ENCODE measurements around a stretch of chr17.

DNA sequence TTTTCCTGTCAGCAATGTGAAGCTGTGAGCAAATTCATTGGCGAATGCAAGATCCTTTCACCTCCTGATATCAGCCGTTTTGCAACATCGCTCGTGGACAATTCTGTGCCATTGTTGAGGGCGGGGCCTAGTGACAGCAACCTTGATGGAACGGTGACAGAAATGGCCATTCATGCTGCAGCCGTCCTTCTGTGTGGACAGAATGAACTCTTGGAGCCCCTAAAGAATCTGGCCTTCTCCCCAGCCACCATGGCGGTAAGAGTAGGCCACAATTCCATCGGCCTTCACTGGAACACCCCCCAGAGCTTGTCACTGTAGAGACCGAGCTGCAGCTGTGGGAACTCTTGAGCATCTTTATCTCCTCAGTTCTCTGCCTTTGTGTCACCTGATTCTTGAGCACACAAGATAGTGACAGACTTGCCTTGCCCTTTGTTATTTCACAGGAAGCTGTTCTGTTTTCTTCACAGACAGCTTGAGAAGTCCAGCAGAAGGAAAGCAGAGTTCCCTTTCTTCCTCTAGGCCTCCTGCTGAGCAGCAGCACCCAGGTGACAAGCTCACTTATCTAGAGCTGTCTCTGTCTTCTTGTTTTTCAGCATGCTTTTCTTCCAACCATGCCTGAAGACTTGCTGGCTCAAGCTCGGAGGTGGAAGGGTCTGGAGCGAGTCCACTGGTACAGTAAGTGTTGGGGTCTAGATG is 38.5 kb upstream of the ENDOV start:
- PRO-cap = no peak
- RAMPAGE, long total RNA, 4 experiments = start-site peak on the minus strand in 1 of 4 experiments, centred at position 327 of the sequence, 9 reads per replicate

- PRO-cap = no peak
- RAMPAGE, long total RNA, 4 experiments = no peak in any of the 4 experiments
Observed at GRCh38 chr17:80381540-80382160, 33.3 kb upstream of the ENDOV start.

DNA sequence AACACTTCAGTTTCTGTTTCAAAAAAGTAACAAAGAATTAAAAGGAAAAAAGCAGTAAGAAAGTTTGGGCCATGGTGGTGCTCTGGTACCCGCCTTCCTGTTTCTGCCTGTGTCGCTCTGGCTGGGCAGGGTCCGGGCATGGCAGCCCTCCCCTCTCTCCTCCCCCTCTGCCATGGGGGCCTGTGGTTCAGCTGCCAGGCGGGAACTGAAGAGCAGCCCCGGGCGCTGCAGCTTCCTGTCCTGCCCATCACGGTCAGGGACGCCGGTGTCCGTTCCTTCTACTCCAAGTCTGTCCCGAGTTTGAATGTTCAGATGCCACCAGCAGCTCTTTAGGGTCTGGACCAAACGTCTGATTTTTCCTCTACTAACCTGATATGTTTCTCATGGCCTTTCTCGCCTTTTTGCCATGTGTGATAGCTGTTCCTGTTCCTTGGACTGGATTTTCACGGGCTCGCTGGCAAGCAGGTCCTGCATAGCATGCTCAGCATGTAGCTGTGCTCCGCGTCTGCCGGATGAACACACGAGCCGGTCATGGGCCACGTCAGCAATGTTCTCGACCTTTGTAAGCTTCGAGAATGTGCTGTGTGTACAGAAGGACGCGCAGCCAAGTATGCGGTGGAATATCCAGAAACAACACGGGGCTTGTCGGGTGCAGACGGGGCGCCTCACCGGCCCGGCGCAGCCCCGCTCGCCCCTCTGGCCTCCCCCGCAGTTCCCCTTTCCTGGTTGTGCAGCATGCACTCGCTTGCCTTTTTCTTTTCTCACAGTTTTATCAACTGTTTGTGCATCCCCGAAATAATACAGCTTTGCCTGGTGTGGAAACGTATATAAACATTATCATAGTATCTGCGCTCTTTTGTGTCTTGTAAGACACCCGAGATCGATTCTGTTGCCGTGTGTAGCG is 42.1 kb downstream of the RPTOR start:
- PRO-cap = no peak
- RAMPAGE, long total RNA, 4 experiments = no peak in any of the 4 experiments

DNA sequence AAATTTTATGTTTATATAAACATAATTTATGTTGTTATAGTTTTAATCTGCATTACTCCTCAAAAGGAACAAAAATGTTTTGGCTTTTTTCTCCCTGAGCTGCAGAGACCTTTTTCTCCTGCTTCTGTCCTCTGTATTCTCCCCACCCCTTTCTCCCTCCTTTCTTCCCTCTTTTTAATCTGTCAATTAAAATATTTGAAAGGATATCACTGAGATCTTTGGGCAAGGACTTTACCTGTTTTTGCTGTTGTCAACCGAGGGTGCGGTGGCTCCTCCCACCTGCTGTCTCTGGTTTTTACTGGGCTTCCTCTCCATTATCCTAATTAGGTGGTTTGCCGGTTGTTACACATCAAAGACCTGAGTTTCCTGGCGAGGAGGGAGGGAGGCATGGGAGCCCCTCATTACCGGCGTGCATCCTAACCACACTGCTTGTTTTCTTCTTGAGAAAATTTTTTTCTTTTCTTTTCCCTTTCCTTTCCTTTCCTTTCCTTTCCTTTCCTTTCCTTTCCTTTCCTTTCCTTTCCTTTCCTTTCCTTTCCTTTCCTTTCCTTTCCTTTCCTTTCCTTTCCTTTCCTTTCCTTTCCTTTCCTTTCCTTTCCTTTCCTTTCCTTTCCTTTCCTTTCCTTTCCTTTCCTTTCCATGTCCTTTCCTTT is 120.4 kb downstream of the RPTOR start:
- PRO-cap = no peak
- RAMPAGE, long total RNA, 4 experiments = no peak in any of the 4 experiments

DNA sequence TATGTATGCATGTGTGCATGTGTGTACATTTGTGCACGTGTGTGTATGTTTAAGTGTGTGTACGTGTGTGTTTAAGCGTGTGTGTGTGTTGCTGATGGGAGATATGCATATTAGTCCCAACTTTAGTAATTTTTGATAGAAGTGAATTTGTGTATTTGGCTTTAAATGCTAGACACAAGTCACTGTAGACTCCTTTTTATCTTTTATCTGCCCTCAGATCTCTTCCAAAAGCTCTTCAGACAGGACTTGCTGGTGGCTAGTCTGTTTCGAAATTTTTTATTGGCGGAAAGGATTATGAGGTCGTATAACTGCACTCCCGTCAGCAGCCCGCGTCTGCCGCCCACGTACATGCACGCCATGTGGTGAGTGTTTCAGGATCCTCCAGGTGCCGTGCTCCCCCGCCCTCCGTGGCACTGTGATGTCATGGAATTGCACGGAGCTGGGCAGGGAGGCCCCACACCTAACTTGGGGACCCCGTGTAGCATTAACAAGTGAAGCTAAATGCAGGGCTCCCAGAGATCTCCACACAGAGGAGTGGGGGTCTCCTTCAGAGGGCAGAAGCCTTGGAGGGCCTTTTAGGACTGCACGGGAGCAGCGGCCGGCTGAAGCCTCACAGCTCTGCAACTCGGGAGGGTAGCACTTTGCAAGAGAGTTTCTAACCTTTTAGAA is 168.6 kb upstream of the CHMP6 start:
- PRO-cap = no peak
- RAMPAGE, long total RNA, 4 experiments = no peak in any of the 4 experiments

- PRO-cap = no peak
- RAMPAGE, long total RNA, 4 experiments = no peak in any of the 4 experiments
Observed at GRCh38 chr17:80873356-80873978, 118.2 kb upstream of the CHMP6 start.

GRCh38 chr17:80895399-80895931 is 96.2 kb upstream of the CHMP6 start:
- PRO-cap = no peak
- RAMPAGE, long total RNA, 4 experiments = no peak in any of the 4 experiments

DNA sequence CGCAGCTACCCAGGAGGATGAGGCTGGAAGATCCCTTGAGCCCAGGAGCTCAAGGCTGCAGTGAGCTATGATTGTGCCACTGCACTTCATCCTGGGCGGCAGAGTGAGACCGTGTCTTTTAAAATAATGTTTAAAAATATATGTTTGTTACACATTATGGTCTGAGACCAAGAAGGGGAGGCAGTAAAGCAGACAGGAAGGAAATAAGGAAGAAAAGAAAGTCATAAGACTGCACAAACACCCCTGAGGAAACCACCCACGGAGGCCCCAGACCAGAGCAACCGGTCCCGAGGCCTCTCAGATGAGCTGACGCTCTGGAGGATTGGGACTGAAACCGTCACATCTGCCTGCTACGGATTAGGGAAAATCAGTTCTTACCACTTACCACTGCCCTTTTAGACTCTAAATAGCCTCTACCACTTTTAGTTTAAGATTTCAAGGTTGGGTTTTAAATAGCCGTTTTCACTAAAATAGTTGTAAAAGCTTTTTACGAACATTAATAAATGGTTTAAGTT is 79.9 kb upstream of the CHMP6 start:
- PRO-cap = no peak
- RAMPAGE, long total RNA, 4 experiments = no peak in any of the 4 experiments

DNA sequence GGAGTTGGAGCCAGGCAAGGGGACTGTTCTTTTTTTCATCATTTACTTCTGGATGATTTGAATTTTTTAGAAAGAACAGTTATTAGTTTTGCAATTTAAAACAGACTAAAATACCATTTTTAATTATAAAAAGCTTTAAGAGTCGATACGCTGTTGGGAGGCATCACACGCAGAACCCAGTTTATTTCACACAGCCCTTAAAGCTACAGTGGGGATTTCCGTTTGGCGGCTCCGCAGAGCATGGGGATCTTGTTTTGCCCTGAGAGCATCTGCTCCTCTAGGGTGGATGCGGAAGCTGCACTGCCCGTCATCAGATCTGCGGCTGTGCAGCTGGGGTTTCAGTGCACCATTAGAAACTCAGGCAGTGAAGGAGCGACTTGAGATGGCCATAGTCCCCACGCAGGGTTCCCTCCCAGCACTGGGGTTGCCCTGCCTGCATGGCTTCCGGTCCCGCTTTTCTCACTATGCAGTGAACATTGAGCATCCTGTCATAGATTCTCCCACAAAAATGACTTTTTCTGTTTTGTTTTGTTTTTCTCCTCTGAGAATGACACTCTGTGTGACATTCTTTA is 62.2 kb upstream of the CHMP6 start:
- PRO-cap = no peak
- RAMPAGE, long total RNA, 4 experiments = no peak in any of the 4 experiments

DNA sequence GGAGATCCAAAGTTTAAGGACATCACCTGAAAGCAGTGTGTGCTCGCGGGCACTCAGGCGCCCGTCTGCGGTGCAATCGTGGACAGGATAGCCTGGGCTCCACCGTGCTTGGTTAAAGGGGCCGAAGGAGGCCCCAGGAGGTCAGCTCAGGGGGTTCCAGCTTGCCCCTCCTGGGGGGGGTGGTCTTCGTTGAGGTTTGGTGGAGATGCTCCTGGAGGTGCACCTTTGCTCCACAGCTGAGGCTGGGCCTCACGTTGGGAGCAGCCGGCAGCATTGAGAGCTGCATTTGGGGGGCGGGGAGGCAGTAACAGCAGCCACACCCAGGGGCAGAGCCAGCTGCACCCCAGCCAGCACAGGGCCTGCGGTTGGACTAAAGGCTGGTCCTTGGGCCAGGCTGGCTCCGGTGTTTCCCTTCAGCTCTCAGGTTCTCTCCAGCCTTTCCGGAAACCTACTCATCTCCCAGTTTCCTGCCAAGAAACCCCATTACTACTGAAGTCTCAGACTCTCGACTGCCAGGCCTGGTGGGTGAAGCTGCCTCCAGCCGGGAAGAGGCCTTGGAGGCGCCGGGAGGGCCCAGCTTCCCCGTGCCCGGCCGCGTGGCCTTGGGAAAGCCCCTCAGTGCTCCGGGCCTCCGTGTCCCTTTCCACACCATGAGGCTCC is 14.2 kb upstream of the BAIAP2 start:
- PRO-cap = no peak
- RAMPAGE, long total RNA, 4 experiments = no peak in any of the 4 experiments

DNA sequence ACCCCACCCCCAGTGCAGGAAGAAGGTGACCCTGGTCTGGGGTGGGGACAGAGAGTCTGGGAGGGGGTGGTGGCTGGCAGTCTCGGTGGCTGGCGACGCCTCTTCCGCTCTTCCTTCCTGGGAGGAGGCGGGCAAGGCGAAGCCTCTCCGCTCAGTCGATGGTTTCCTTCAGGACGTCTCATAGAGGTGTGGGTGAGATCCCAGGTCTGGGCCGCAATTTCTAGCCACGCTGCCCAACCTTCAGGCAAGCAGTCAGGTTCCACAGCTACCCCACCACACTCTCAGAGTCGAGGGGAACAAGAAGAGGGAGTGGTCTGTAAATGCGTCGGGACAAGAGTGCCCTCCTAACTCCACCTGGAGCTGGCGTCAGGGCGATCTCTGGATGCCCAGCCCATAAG is 2.8 kb upstream of the BAIAP2 start:
- PRO-cap = no peak
- RAMPAGE, long total RNA, 4 experiments = no peak in any of the 4 experiments

GRCh38 chr17:81090721-81091372 is 55.9 kb downstream of the BAIAP2 start:
- PRO-cap = no peak
- RAMPAGE, long total RNA, 4 experiments = no peak in any of the 4 experiments

- PRO-cap = no peak
- RAMPAGE, long total RNA, 4 experiments = no peak in any of the 4 experiments
Observed at GRCh38 chr17:81094577-81095741, 60.0 kb downstream of the BAIAP2 start.

DNA sequence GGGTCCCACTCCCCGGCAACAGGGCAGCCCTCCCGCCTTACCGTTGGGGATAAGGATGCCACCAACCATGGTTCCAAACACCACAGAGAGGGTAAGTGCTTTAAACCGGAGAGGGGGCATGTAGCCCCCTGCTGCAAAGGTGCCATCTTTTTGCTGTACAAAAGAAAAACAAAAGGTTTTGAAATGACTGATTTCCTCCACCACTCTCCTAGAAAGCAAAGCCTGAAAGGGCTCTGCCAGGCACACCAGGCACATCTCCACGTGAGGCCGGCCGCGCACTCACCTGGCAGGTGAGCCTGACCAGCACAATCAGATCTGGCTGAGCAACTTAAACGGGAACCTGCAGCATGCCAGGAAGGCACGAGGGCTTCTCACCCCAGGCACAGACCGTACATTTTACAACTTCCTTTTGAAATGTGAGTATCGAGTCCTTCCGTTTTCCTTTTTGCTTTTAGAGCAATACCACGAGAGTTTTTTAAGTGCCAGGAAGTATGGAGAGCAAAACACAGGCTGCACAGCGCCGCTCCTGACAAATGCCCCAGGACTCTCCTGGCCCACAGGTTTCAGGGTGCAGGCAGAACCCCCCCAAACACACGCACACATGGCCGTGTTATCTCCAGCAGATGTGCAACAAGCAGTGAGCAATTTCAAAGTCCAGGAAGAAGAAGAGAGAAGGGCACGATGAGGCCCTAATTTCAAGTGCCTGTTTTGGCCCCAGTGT is 22.5 kb downstream of the SLC38A10 start:
- PRO-cap = no peak
- RAMPAGE, long total RNA, 4 experiments = no peak in any of the 4 experiments

- PRO-cap = no peak
- RAMPAGE, long total RNA, 4 experiments = no peak in any of the 4 experiments
Observed at GRCh38 chr17:81303920-81304397, 8.9 kb upstream of the SLC38A10 start.

GRCh38 chr17:81349865-81350643 is 45.2 kb upstream of the BAHCC1 start:
- PRO-cap = no peak
- RAMPAGE, long total RNA, 4 experiments = no peak in any of the 4 experiments

- PRO-cap = no peak
- RAMPAGE, long total RNA, 4 experiments = no peak in any of the 4 experiments
Observed at GRCh38 chr17:81354850-81355332, 40.4 kb upstream of the BAHCC1 start.

DNA sequence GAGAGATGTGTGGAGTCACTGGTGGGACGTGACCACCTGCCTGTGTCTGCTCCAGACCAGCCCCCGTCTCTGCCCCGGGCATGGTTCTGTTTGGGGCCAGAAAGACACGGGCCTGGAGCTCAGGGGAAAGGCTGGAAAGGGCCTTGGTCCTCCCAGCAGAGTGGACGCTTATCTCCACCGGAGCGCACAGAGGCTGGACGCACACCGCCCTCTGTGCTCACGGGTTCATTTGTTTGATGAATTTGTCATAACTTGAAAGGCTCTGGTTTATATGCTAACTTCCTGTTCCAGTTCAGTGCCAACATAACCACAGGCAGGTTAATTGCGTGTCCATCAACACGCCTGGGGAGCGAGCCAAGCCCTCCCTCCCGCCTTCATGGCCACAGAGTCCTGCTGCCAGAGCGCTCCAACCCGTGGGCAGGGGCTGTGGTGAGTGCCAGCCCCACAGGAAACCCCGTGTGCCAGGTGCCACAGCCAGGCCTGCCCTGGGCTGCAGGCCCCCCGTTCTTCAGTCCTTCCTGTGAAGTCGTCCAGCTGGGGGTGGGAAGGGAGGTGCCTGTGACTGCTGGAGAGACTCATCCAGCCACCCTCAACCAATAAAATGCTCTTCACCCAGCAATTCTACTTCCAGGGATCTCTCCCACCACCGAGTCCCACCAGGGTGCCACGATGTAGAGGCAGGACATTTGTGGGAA is 29.5 kb upstream of the BAHCC1 start:
- PRO-cap = bidirectional peak, plus-strand start at position 277 of the sequence, minus-strand start at position 162 of the sequence
- RAMPAGE, long total RNA, 4 experiments = no peak in any of the 4 experiments

DNA sequence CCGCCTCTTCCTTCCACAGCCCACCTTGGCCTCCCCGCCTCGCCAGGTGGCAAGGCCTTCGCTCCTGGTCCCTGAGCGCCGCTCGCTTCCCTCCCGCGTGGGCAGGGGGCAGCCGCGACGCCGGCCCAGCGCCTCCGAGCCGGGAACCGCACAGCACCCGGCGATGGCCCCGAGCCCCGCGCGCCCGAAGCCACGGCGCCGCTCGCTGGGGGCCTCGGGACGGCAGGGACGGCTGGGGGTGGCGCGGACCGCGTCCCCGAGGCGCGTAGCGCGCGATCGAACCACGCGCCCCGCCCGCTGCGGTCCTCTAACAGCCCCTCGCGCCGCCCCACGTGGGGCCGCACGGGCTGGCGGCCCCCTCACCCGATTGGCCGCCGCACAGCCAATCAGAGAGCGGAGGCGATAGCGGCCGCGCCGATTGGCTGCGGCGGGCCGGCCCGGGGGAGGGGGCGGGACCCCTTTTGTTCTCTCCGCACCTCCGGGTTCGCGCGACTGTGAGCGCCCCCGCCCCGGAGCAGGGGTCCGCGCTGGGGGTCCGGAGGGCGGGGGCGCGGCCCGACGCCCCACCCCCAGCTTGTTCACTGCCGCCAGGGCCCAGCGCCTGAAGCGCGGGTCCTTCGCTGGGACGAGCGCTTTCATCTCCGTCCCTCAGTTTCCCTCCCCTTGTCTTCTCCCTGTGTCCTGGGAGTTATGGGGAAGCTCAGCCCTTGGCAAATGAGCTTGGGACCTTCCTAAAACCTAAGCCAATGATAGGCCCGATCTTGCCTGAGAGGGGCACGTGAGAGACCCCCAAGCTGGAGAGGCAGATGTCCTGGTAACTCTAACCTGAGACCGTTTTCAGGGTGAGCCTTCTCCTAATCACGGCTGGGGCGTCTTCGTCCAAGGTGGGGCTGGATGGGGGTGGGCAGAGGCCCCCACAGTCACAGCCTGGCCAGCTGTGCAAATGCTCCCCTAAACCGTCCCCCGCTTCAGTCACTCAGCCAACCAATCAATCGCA is 31.1 kb downstream of the ACTG1 start:
- PRO-cap = bidirectional peak, plus-strand start at position 464 of the sequence, minus-strand start at position 309 of the sequence
- RAMPAGE, long total RNA, 4 experiments = no peak in any of the 4 experiments

- PRO-cap = no peak
- RAMPAGE, long total RNA, 4 experiments = no peak in any of the 4 experiments
Observed at GRCh38 chr17:81491233-81491605, 21.4 kb downstream of the ACTG1 start.